Tongue (tissue), 2 donors: ENCODE measurements around a stretch of chr6.

DNA sequence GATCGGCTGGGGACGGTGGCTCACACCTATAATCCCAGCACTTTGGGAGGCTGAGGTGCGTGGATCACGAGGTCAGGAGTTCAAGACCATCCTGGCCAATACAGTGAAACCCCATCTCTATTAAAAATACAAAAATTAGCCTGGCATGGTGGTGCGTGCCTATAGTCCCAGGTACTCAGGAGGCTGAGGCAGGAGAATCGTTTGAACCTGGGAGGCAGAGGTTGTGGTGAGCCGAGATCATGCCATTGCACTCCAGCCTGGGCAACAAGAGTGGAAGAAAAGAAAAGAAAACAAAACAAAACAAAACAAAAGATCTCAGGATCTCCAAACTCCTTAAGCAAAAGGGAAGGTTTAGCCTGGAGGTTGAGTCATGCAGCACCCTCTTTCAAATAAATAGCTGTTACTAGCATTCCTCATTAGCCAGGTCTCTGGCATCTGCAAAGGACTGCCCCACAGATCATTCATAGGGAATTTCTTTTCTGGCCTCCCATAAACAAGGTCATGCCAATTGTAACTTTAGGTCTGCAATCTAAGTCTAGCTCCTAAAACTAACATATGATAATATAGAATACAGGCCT is 37.1 kb downstream of the EDN1 start:
- RAMPAGE, long total RNA: no peak

DNA sequence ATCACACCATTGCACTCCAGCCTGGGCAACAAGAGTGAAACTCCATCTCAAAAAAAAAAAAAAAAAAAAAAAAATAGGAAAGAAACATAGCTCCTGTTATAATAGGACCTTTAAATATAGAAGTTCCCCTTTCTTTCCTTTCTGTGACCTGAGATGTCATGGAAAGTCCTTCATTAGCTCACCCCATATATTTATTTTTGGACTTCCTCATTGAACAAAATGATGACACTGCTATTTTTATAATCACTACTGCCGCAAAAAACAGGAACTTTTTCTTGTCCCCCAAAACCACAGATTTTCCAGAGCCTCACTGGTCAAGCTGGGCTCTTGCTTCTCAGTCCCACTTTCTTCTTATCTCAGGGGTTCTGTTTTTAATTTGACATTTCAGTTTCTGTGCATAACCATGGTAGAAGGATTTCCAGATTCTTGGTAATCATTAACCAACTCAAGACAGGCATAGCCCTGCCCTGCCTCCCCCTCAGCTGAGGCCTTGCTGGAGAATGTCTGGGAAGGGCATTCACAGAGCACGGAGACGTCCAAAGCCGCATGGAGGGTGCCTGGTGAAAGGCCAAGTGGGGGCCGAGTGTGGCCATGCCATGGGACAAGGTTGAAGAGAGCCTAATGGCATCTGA is 73.5 kb downstream of the EDN1 start:
- RAMPAGE, long total RNA: no peak

DNA sequence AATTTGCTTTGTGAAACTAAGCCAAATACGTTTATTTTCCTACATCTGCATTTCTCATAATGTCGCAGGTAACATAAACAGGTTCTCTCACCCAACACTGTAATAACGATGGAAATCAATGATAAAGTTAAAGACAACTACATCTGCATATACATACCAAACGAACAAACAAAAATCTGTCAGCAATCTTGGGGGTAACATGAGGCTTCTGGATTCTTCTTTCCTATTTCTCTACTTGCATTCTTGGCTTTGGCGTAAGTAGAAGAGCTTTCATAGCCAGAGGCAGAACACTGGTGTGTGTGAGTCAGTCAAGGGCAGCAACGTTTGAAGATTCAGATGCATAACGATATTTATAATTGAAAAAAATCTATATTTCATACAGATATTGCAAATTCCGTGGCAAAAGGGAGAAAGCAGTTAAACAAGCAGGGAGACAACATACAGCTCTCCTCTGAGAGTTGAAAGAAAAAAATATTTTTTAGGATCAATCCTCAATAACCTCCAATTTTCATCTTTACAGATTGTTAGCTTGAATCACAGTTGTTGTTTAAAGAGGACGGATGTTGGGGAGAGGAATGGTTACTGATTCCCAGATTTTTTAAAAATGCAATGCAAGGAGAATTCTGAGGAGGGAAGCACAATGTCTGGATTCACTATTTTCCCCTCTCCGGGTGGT is 195.3 kb downstream of the EDN1 start:
- RAMPAGE, long total RNA: no peak

- RAMPAGE, long total RNA: no peak
Observed at GRCh38 chr6:13261342-13262052, 66.8 kb downstream of the TBC1D7 start.

DNA sequence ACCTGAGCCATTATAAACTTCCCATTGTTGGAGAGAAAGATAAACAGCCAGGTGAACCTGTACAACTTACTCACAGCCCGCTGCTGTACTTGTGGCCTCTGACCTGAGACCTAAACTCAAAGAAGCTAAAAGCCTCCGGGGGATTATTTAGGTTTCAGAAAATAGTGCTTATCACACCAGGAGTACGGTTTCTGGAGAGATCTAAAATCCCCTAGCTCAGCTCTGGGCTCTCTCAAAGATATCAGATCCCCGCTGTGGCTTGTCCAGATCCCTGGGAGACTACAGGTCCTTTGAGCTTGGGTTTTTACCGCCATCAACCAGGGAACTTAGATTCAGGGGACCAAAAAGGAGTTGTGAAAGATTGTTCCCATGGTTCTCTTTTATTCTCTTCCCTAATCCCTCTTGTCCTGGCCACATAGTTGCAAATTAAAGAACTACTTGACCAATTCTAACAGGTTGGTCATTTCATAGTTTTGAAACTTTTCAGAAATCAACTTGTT is 53.8 kb downstream of the TBC1D7 start:
- RAMPAGE, long total RNA: no peak

DNA sequence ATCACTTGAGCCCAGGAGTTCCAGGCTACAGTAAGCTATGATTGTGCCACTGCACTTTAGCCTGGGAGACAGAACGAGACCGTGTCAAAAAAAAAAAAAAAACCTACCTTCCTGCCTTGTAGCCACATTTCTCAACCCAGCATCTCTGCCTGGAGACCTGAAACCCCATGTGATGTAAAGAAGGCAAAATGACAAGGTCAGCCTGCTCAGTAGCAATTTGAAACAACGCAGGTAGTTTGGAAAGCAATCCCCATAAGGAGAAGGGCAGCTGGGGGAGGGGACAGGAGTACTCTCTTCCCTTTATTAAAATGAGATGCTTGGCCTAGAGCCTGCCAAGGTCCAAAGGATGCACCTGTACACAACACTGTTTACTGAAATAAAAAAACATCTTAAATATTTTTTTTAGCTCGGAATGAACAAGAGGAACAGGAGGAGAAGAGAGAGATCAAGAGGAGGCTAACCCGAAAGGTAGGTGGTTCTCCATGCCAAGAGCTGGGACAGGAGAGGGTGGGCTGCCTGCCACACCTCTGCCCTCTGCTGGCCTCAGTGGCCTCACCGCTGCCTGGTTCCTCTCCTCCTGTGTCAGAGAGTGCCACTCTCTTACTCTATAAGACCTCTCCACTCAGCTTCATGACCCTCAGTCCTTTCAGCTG is 50.3 kb downstream of the TBC1D7 start:
- RAMPAGE, long total RNA: no peak

GRCh38 chr6:13308326-13308880 is 19.9 kb downstream of the TBC1D7 start:
- RAMPAGE, long total RNA: no peak

DNA sequence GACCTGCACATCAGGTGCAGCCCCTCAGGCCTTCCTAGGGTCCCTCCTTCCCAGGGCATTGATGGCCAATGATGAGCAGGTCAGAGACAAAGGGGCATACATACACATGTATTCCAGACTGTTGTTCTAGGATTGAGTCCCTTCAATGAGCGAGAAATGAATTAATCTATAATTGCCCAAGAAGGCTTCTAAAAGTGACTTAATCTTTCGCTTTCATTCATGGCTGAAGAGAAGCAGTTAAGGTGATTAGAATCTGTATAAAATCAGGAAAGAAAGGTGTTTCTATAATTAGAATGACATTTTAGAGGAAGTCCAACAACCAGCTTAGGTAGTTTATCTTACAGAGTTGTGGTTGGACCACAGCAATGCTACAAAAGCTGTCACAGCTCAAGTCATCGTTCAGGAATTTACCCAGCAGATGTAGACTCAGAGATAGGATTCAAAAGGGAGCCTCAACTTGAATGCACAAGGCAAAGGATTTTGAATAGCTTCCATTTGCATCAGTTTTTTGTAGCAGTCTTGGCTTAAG is 27.0 kb upstream of the TBC1D7 start:
- RAMPAGE, long total RNA: no peak

- RAMPAGE, long total RNA: no peak
Observed at GRCh38 chr6:13397218-13397951, 69.0 kb upstream of the TBC1D7 start.

DNA sequence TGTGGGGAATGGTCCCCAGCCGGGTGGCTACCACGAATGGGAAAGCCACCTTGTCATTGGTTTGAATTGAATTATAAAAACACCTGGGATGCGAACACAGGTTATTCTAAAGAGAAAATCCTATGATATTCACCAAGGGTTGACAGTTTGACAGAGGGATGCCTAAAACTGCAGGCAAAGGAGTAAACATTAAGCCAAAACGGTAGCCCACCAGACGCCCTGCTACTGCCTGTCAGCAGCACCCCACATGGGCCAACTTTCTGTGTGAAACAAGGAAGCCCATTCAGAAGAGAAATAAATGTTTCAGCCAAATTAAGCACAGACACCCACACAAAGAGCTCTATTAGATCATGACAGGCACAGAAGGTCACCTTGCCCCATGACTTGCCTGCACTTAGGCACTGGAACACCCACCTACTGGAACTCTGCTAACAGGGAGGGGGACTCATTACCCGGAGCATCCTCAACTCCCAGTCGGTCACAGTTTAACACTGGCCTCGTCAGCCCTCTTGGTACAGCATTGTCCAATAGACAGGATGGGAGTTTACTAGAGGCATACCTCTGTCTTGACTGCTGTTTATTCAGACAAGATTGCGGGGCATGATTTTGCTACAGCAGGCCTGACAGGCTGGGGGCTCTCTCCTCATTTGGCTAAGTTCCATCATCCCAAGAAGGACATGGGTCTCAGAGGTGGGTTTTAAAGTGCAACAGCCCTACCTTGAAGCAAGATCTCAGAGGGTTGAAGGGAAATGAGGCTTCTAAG is 31.8 kb downstream of the GFOD1 start:
- RAMPAGE, long total RNA: no peak

- RAMPAGE, long total RNA: no peak
Observed at GRCh38 chr6:13461011-13462048, 26.1 kb downstream of the GFOD1 start.

- RAMPAGE, long total RNA: no peak
Observed at GRCh38 chr6:13486623-13487196, 690 bp downstream of the GFOD1 start.

DNA sequence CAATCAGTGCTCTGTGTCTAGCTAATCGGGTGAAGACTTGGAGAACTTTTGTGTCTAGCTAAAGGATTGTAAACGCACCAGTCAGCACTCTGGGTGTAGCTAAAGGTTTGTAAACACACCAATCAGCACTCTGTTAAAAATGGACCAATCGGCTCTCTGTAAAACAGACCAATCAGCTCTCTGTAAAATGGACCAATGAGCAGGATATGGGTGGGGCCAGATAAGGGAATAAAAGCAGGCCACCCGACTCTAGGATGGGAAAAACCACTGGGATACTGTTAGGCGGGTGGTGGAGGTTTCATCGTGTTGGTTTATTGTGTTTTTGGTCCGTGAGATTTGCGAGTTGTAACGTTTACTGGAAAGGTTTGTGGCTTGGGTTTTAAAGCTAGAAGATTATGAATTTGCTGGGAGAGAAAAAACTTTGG is 25.5 kb upstream of the GFOD1 start:
- RAMPAGE, long total RNA: no peak

DNA sequence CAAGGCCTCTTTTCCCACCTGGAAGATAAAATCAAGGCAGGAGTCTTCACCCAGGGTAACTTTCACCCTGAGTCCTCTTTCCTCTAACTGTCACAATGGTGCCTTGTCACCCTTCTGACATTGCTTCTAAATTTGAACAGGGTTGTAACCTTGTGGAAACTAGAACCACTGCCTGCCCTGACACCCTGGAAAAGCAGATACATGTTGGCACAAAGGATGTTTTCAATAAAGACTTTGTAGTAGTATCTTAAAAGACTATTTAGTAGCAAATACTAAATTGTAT is 4.5 kb downstream of the SIRT5 start:
- RAMPAGE, long total RNA: no peak

- RAMPAGE, long total RNA: no peak
Observed at GRCh38 chr6:13762499-13763202, 51.0 kb upstream of the RANBP9 start.

GRCh38 chr6:13766049-13766856 is 48.1 kb downstream of the MCUR1 start:
- RAMPAGE, long total RNA: no peak

DNA sequence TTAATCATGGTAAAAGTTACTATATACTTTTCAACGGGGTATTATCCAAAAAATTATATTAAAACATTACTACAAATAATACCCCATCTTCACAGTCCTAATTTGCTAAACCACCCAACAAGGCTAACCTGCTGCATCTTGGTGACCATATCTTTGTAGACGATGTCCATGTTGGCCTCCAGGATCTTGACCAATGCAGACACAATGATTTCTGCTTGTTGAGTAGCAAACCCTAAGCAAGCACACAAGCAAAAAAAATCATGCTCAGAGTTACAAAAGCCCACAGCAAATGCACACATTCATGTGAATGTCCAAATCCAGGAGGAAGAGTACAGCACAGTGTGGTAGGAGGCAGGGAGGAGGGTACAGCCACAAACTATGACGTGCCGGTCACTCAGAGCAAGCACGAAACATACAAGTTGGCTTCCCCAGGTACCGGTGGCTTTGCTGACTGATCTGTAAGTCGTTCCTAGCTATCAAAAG is 12.2 kb downstream of the MCUR1 start:
- RAMPAGE, long total RNA: no peak

DNA sequence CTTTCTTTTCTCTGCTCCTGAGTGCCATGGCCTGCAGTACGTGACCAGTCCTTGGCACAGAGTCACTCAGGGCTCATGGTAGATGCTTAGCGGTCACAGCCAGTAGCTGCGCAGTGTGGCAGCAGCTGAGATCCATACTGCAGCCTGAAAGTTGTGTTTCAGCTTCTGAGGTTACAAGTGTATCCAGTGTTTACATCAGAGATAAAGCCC is 762 bp upstream of the RNF182 start:
- RAMPAGE, long total RNA: no peak

GRCh38 chr6:14128885-14129604 is 11.5 kb downstream of the CD83 start:
- RAMPAGE, long total RNA: no peak

DNA sequence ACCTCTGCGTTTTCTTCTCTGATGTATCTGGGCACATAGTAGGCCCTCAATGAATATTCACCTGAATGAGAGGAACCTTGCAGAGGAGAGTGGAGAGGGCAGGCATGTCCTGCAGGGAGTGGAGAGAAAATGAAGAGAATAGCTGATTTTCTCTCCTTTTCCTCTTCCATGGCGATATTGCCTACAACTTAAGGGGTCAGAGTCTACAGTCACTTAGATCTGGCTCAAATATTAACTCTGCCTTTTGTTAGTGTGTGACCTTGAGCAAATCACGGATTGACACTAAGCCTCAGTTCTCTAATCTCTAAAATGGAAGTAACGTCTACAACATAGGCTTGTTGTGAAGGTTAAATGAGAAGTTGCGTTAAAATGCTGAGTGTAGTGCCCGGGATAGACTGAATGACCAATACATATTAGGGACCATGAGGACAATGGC is 14.7 kb downstream of the CD83 start:
- RAMPAGE, long total RNA: no peak